UCH-1 (cell line): ENCODE measurements around the gene ESYT3.

DNA sequence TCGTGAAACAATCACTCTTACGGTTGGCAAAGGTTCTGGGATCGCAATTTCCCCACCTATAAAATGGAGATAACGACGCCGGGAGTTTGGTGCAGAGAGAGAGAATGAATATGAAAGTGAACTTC is 246 bp upstream of the ARMC8 start:
- RRBS, result no CpG with 5 or more reads among the region's 6 CpGs

DNA sequence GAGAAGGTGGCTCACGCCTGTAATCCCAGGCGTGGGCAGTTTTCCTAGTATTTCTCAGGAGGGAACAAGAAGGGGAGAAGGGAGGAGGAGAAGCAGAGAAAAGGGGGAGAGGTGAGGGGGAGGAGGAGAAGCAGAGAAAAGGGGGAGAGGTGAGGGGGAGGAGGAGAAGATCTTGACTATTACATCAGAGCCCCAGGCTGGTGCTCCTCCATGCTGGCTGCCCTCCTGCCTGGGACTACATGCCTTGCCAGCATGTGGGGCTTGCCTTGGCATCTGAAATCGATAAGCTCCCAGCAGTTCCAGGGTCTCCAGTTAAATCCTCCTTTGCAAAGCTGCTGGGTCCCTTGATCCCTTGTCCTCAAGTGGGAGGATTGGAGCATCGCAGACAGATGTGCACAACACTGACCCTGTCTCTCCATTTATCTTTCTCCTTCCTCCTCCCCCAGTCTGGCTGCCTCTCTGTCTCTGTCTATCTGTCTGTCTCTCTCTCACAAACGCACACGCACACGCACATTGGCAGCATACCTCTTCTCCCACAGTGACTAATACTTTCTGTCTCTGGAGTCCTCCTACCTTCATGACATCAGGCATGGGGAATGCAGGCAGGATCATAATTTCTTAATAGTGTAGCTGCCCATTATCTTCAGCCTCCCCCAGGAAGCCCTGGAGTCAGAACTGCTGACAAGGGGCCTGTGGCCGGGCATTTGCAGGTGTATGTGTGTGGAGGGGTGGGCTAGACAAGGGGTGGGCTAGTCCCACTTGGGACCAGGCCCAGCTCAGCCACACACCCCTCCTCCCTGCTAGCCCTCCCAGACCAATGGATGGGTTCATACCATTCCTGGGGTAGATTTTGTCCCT is 41.8 kb downstream of the MRAS start:
- RRBS, result no CpG with 5 or more reads among the region's 8 CpGs

GRCh38 chr3:138398706-138399252 is 35.6 kb upstream of the ESYT3 start:
- RRBS, result no CpG with 5 or more reads among the region's 8 CpGs

DNA sequence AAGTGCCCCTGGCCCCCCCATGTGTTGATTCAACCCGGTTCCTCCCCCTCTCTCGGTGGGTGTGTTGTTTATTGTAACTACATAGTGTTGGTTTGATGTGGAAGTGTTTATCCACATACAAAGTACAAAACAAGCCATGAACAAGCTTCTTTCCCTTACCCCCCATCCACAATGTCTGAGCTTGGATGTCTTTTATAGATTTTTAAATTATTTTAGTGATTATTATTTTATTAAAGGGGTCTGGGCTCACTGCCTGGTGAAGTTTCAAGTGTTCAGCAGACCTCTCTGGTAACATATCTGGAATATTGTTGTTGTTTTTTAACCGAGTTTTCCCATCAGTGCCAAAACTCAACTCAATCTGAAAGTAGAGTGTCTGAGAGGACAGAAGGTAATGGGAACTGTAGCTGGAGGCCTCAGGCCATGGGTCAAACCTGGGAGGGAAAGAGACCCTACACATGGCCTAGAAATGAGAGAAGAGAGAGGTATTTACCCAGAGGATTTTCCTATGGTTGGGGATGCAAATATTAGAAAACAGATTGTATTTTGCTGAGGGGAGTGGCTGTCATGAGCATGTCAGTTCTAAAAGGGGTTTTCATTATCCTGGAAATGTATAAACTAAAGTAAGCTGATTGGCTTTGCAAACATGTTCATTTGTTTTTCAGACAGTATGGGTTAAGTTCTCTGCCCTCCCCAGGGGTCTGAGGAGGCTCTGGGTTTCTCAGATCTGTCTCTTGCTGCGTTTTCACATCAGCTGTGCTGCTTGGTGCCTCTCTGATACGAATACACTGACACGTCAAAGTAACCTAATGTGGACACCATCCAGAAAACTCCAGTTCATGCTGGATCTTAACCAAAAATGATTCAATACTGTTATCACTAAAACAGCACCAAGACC is 31.7 kb upstream of the ESYT3 start:
- RRBS, result no CpG with 5 or more reads among the region's 6 CpGs

DNA sequence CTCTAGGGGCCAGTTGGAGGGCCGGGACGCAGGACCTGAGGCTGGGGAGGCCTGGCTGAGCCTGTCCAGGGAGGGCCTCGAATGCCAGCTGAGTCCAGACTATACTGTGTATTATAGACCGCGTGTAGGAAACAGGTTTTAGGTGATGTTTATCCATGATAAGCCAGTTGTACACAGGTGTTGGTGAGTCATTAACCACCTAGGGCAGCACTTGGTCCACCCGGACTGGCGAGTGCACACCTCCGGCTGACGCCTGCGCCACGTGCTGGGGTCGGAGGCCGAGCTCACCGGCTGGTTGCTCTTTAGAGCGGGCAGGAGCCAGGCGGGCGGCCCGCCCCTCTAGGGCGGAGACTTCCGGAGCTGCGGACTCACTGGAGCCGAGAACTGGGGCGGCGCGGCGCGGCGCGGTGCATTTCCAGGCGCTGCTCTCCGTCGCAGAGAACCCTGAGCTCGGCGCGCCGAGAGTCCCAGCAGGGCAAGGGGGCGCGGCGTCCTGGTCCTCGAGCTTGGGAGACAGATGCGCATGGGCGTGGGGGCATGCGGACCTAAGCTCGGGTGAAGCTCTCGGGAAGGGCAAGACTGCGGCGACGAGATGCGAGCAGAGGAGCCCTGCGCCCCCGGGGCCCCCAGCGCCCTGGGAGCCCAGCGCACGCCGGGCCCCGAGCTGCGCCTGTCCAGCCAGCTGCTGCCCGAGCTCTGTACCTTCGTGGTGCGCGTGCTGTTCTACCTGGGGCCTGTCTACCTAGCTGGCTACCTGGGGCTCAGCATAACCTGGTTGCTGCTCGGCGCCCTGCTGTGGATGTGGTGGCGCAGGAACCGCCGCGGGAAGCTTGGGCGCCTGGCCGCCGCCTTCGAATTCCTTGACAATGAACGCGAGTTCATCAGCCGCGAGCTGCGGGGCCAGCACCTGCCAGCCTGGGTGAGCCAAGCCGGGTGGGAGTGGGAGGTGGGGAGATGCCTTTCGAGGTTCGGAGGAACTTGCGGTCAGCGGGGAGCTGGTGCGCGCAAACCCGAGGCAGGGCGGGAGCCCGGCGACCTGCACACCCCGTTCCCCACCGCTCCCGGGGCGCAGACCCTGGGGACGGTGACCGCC is at the start of gene ESYT3:
TSS of gene ESYT3 (plus strand) at position 410 of the 1,093 bp plus-strand sequence.
- RRBS, result 8% methylated on average over 20 of the region's 93 CpGs

DNA sequence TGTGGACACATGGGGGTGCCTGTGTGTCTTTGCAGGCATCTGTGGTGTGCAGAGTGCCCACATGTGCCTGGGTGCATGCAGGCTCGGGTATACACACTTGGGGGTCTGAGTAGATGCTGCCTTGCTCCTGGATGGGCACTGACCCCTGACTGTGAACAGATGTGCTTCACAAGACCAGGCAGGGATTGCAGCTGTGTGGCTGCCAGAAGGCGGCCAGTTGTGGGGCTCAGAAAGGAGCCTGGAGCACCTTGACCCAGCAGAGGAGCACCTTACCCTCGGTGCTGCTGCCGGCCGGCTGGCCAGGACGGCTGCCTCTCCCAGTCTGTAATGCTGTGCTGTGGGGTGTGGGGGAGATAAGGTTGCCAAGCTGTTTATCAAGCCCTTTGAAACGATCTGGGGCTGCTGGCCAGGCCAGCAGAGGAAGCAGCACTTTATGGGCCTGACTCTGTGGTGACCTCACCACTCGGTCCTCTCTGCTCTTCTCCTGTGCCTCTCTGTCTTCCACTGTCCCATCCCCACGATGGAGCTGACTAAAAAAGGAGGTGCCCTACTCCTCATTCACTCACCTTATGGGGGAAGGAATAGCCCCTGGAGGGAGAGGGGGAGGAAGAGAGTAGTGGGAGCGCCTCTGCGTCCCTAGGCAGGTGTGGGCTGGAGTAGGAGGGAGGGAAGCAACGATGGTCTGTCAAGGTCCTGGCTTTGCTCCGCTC is 55.4 kb upstream of the MRPS22 start:
- RRBS, result no CpG with 5 or more reads among the region's 13 CpGs

GRCh38 chr3:139329134-139329811 is 14.5 kb upstream of the MRPS22 start:
- RRBS, result no CpG with 5 or more reads among the region's 25 CpGs

DNA sequence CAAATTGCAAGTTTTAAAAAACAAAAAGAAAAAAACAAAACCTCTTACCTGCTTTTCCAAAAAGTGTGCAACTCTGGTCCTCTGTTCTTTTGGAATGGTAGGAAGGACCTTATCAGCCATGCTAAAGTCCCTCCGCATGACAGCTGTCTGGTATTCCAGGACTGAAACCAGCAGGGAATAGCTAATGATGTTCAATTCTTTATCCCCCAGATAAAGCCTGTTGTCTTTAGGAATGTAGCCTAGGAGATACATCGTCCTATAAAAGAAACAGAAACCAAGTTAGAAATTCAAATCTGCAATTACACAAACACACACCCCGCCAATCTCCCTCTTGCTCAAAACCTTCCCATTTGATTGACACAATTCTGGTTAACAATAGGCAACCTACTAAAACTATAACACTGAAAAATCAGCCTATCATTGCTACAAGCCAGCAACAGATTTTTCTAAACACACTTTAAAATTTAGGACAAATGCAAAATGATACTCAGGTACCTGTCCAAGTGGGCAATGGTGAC is 22.8 kb downstream of the MRPS22 start:
- RRBS, result no CpG with 5 or more reads among the region's 3 CpGs

DNA sequence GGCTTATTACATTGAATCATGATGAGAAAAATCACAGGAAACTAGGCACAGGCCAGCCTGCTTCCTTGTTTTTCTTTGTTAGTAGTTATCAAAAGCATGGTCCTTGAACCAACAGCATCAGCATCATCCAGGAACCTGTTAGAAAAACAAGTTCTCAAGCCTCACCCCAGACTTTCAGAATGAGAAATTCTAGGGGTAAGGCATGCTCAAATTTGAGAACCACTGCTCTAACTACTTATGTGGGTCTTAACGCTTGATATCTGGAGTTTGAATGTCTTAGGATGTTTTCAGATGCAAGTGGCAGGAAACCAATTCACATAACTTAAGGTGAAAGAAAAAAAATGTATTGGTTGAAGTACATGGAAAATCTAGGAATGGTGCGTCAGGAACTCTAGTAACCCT is 8.1 kb downstream of the RBP1 start:
- RRBS, result no CpG with 5 or more reads among the region's 2 CpGs

DNA sequence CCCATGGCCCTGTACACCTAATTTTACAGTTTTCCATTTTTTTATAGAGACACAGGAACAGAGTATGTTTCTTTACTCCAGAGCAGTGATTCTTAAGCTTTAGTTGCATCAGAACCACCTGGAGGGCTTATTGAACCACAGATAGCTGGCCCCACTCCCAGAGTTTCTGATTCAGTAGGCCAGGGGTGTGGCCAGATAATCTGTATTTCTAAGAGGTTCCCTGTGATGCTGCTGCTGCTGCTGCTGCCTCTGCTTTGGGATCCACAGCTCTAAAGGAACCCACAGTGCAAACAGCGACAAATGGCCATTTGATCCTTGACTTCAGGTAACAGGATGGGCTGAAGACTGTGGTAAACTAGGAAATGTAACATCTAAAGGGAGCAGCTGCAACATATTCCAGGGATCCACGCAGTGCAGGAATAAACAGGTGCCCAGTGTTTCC is 5.0 kb downstream of the RBP1 start:
- RRBS, result no CpG with 5 or more reads among the region's 2 CpGs

- RRBS, result no CpG with 5 or more reads among the region's 3 CpGs
These were observed 172.6 kb upstream of the TRIM42 start for GRCh38 chr3:140505165-140505789.

DNA sequence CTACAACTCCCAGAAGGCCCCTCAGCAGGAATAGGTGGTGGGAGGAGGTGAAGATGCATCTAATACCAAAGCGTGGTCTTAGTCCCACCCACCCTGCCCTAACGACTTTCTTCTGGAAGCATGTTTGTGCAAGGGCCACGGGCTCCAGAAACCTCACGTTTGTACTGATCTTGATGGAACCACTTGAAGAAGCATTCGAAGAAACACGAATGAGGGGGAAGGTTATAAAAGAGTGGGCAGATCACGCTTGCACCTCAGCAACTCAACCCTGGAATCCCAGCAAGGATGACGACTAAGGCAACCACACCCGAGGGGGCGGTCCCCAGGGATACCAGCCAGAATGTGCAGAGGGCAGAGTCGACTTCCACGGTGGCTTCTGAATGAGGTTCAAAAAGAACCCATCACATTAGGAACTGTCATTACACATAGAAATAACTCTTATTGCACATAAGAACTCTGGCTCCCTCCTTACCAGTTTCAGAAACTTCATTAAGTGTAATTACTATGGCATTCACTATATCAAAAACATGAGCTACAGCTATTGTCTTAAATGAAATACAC is 10.5 kb upstream of the SLC25A36 start:
- RRBS, result no CpG with 5 or more reads among the region's 12 CpGs

DNA sequence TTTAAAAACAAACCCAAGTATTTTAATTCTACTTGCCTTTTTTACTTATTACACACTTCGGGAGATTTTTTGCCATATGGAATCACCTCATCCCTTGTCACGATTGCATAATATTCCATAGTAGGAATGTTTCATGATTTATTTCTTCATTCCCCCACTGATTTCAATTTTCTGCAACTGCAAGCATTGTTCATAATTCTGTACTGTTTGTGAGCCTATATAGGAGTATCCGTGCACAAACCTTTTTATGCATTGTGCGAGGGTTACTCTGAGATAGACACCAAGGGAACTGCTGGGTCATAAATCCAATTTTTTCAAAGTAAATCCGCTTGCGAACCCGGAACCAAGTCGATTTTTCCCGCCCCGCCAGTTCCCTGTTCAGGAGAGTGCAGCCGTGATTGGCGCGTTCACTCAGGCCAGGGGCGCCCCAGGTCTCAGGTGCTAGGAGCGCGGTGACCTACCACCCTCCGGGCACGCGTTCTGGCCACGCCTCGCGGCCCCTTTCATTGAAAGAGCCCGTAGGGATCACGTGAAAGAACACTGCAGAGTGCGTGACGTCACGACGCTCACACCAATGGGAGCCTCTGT is 375 bp upstream of the SLC25A36 start:
- RRBS, result no CpG with 5 or more reads among the region's 28 CpGs

GRCh38 chr3:141274809-141275472 is 43.3 kb downstream of the PXYLP1 start:
- RRBS, result no CpG with 5 or more reads among the region's 5 CpGs

GRCh38 chr3:141307345-141308065 is 60.8 kb upstream of the ZBTB38 start:
- RRBS, result no CpG with 5 or more reads among the region's 16 CpGs

DNA sequence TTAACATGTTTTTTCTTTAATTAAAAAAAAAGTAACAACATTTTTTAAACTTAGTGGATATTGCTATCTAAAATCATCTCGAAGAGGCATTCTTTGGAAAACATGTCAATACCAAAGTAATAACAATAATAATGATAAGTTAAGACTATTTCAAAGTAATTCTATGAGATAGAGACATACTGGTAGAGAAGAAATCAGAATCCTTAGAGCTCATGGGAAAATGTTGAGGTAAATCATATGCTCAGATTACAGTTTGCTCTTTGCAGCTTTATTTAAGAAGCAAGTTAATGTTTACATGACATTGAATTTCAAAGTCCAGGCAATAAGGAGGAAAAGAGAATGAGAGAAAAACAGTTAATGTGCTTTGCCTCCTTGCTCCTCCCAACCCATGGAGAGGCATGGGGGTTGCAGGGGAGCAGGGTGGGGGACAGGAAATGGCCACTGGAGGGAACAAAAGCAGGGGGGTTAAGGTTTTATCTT is 42.3 kb upstream of the ZBTB38 start:
- RRBS, result no CpG with 5 or more reads among the region's 1 CpG

GRCh38 chr3:141402448-141403385 is 34.4 kb downstream of the ZBTB38 start:
- RRBS, result 3% methylated on average over 19 of the region's 66 CpGs

DNA sequence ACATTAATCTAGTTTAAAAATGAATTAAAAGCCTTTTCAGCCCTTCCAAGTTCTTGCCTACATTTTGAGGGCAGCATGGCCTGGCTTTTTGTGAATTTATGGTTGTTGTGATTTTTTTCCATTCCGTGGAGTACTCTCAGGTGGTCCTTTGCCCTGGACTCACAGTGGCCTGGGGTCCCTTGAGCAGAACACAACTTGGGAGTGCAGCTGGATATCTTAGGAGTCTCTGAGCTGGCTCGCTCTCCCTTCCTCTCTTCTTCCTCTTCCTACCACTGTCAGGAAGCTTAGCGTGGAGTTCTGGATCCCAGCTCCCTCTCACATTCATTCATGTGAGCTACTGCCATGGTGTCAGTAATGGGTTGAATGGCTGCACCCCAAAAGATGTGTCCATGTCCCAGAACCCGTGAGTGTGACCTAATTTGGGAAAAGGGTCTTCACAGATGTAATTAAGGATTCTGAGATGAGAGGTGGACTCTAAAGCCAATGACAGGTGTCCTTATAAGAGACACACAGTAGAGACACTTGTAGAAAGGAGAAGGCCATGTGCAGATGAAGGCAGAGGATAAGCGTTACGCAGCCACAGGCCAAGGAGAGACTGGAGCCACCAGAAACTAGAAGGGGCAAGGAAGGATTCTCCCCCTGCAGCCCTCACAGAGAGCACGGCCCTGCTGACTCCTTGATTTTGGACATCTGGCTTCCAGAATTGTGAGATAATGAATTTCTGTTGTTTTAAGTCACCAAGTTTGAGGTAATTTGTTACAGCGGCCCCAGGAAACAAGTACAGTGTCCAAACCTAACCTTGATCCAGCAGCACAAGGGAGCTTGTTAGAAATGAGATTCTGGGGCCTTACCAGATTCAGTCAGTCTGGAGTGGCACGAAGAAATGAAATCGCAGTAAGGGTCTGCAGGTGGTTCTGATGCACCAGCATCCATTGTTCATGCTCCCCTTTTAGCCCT is 48.2 kb downstream of the ZBTB38 start:
- RRBS, result no CpG with 5 or more reads among the region's 10 CpGs

- RRBS, result no CpG with 5 or more reads among the region's 3 CpGs
These were observed 91.4 kb upstream of the RNF7 start for GRCh38 chr3:141646625-141647115.